Keratinocyte (primary cell): ENCODE results near the gene KCNMA1.

GRCh38 chr10:75407297-75407712 is 5.7 kb upstream of the ZNF503 start:
CAGE:
- cytosol, long polyA minus RNA: no peak
- cytosol, long polyA plus RNA: no peak
- long polyA plus RNA: no peak
- nucleus, long polyA minus RNA: no peak
- nucleus, long polyA plus RNA: no peak

DNA sequence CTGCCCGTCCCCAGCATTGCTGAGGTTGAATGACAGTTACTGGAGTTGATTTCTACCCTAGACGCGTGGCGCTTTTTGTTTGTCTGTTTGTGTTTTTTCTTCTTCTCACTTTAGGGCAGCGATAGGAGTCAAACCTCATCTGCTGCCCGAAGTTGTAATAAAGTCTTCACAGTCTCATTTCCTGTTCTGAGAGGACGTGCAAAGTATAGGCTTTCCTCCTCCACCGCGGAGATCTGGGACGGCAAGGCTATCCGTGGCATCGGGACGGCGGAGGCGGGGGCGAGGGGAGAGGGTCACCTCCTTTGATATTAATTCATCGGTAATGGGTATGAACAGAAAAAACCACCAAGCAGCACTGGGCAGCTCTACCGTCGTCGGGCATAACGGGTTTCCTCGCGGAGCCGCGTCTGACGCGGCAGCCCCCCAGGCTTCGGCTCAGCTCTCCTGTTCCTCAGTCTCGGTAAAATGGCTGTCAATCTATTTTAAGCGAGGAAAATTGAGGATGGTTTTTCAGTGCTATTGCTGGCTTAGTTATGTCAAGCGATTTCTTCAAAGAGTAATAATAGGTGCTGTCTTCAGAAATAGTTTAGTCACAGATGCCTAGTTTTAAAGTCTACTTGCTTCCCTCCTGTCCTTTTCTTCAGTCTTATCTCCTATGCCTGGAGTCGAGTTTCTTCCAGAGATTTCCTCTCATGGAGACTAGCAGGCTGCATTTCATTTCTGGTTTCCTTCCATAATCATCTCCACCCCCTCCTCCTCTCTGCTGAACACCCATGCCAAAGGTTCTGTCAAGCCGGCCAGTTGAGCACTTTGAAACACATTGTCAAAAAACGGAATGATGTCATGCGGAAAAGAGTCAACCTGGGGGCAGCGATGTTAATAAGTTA is 161.1 kb downstream of the LRMDA start:
CAGE:
- cytosol, long polyA minus RNA: no peak
- cytosol, long polyA plus RNA: no peak
- long polyA plus RNA: no peak
- nucleus, long polyA minus RNA: no peak
- nucleus, long polyA plus RNA: no peak

DNA sequence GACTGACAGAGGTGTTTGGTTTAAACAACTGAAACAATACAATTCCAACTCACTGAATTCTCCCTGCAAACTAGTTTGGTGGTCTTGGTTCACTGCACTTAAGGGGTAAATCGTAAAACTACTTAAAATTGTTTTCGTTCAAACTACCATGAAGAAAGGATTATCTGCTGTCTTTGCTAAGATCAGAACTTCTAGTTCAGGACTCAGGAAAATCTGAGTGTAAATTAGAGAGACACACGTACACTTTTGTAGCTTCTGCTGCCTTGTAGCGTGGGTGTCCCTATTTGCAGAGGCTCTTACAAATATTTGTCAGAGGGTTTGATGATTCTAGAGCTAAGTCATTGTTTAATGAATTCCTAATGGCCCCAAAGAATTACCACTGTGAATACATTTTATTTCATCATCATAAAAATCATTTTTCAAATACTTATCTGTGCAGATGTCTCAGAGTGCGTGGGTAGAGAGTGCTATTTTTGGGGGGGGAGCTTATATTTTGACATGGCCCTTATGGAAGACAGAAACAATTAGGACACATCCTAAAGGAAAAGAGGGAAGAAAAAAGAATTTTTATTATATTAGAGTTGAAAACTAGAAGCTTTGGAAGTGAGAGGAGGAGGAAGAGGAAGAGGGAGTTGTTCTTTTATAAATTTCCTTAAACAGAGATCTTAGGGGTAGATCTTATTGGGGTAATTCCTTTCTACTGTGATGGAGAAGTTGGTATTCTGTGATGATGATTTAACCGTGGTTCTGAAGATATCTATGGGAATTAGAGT is 315.0 kb downstream of the LRMDA start:
CAGE:
- cytosol, long polyA minus RNA: no peak
- cytosol, long polyA plus RNA: no peak
- long polyA plus RNA: no peak
- nucleus, long polyA minus RNA: no peak
- nucleus, long polyA plus RNA: no peak

GRCh38 chr10:75755001-75755979 is 323.9 kb downstream of the LRMDA start:
CAGE:
- cytosol, long polyA minus RNA: no peak
- cytosol, long polyA plus RNA: no peak
- long polyA plus RNA: no peak
- nucleus, long polyA minus RNA: no peak
- nucleus, long polyA plus RNA: no peak

DNA sequence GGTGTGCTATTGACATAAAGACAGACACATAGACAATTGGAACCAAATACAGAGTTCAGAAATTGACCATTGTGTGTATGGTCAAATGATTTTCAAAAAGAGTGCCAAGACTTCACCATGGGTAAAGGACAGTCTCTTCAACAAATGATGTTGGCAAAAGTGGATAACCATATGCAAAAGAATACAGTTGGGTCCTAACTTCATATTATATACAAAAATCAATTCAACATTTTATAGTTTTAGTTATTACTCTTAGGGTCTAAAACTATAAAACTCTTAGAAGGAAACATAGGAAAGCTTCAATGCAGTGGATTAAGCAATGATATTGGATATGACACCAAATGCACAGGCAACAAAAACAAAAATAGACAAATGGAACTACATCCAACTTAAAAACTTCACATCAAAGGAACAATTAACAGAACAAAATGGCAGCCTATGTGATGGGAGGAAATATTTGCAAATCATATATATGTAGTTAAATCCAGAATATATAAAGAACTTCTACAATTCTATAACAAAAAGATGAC is 415.8 kb downstream of the LRMDA start:
CAGE:
- cytosol, long polyA minus RNA: no peak
- cytosol, long polyA plus RNA: no peak
- long polyA plus RNA: no peak
- nucleus, long polyA minus RNA: no peak
- nucleus, long polyA plus RNA: no peak

DNA sequence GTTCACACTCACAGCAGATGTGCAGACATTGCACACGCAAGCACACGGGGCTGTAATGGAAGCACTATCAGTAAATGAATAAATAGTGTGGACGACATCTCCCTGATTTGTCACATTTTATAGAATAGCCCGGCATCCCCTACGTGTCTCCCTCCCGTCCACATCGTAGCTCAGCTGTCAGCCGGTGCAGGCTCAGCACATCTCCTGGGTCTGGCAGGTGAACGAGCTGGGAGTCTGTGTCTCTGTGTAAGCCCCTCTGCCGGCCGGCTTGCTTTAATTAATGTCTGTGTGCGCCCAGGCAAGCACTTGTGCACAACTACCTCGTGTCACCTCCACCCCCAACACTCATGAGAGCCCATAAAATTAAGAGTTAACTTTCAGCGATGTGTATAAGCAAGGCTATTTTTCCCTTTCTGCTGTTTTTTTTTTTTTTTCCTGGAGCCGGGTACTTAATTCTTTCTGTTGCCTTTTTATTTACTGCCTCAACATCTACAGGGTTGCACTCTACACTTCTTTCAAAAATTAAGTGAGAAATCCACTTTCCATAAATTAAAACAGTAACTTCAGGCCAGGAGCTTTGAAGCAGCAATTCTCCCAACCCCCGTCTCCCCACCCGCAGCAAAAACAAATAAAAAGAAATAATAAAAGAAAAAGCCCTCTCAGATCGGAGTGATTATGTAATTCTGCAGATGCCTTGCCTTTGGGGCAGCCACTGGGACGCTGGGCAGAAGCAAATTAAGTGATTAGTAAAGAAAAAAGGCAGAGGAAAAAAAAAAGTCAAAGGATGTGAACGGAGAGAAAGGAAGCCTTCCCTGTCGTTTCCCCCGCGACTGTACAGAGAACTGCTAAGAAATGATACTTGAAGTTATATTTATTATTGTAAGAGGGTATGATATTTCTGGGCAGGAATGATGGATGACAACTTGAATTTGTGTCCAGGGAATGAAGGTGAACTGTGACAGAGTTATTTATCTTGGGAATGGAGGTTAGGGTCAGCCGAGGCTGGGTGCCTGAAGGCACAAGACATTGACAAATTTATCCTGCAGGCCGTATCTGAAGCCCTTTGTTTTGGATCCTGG is 603.6 kb downstream of the LRMDA start:
CAGE:
- cytosol, long polyA minus RNA: no peak
- cytosol, long polyA plus RNA: no peak
- long polyA plus RNA: no peak
- nucleus, long polyA minus RNA: no peak
- nucleus, long polyA plus RNA: no peak

DNA sequence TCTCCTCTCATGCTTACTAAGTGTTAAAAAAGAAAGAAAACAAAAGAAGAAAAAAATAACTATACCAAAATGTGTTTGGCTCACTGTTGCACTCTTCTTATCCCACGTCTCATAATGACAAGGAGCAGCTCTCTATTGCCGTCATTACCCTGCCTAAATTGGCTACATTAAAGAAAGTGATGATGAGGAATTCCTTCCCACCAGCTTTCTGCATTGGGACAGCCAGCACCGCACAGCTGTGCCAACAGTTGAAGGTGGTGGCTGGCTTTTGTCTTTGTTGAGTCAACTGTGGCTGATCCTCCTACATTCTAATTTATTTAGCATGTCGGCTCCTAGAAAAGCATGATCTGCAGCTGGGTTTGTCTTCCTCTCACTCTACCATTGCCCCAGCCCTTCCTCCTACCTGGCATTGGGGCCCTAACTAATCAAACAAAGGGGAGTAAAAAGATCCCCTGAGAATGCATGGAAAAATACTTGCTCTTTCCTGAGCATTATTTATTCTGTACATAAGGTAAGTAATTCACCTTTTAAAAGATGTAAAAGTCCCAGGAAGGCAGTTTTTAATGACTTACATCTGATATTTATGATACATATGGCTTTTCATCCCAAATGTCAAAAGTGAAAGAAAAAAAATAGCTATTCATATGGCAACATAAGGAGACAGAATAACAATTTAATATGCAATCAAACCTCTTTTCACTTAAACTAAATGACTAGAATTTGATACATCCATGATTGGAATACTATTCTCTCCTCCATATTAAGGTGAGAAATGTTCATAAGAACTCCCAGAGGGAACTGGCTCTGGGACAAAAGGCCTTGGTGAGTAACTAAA is 751.6 kb downstream of the KCNMA1 start:
CAGE:
- cytosol, long polyA minus RNA: no peak
- cytosol, long polyA plus RNA: no peak
- long polyA plus RNA: no peak
- nucleus, long polyA minus RNA: no peak
- nucleus, long polyA plus RNA: no peak

GRCh38 chr10:77163877-77164586 is 473.6 kb downstream of the KCNMA1 start:
CAGE:
- cytosol, long polyA minus RNA: no peak
- cytosol, long polyA plus RNA: no peak
- long polyA plus RNA: no peak
- nucleus, long polyA minus RNA: no peak
- nucleus, long polyA plus RNA: no peak

GRCh38 chr10:77286727-77287197 is 350.8 kb downstream of the KCNMA1 start:
CAGE:
- cytosol, long polyA minus RNA: no peak
- cytosol, long polyA plus RNA: no peak
- long polyA plus RNA: no peak
- nucleus, long polyA minus RNA: no peak
- nucleus, long polyA plus RNA: no peak

GRCh38 chr10:77387476-77387845 is 250.1 kb downstream of the KCNMA1 start:
CAGE:
- cytosol, long polyA minus RNA: no peak
- cytosol, long polyA plus RNA: no peak
- long polyA plus RNA: no peak
- nucleus, long polyA minus RNA: no peak
- nucleus, long polyA plus RNA: no peak

DNA sequence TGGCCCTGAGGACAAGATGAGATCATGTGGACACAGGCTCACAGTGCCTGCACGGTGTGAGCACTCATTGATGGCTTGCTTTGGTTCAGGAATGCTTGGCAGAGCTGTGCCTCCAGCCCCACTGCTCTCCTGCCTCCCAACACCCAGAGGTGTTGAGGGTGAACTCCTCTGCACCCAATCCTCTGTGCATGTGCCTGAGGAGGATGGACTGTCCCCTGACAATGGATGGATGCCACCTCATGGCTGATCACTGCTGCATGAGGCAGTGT is 136.5 kb downstream of the KCNMA1 start:
CAGE:
- cytosol, long polyA minus RNA: no peak
- cytosol, long polyA plus RNA: no peak
- long polyA plus RNA: no peak
- nucleus, long polyA minus RNA: no peak
- nucleus, long polyA plus RNA: no peak

CAGE:
- cytosol, long polyA minus RNA: no peak
- cytosol, long polyA plus RNA: no peak
- long polyA plus RNA: no peak
- nucleus, long polyA minus RNA: no peak
- nucleus, long polyA plus RNA: no peak
These were observed 135.4 kb downstream of the KCNMA1 start for GRCh38 chr10:77502056-77502843.

CAGE:
- cytosol, long polyA minus RNA: no peak
- cytosol, long polyA plus RNA: no peak
- long polyA plus RNA: no peak
- nucleus, long polyA minus RNA: no peak
- nucleus, long polyA plus RNA: no peak
These were observed 110.8 kb downstream of the KCNMA1 start for GRCh38 chr10:77526321-77527671.

DNA sequence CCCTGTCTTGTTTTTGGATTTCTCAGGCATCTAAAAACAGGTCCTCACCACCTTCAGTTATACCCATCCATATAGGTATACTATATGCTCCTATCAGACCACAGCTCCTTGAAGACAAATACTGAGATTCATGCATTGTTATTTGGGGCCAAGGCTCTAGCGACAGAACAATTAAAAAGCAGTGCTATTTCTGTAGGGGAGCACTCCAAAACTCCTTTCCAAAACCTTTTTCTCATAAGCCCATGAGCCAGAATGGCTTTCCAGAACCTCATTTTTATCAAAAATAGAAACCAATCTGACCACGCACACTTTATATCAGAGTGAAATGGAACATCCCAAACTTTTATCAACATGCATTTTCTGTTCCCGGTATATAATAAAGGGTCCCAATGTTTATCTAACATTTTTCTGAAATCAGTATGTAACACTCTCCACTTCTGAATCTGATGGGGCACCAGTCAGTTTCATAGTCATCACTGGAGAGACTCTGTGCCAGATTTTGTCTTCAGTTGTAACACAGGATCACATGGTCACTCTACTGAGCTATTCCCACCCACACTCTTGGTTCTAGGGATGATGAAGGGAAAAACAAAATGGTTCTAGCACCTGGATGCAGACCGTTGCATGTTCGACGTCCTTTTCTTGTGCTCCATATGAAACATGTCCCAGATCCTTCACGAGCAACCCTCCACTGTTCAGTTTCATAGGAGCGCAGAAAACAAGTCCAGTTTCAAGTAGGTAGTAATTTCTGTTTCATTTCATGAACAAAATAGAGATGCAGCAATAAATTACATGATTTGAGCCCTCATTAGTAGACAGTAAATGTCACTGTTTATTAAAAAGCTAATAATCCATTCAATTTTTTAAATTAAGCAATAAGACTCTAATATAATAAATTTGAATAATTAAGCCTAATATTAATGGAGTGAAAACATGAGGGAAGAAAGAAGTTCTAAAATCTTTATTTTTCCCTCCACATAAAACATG is 51.6 kb downstream of the KCNMA1 start:
CAGE:
- cytosol, long polyA minus RNA: no peak
- cytosol, long polyA plus RNA: no peak
- long polyA plus RNA: no peak
- nucleus, long polyA minus RNA: no peak
- nucleus, long polyA plus RNA: no peak

DNA sequence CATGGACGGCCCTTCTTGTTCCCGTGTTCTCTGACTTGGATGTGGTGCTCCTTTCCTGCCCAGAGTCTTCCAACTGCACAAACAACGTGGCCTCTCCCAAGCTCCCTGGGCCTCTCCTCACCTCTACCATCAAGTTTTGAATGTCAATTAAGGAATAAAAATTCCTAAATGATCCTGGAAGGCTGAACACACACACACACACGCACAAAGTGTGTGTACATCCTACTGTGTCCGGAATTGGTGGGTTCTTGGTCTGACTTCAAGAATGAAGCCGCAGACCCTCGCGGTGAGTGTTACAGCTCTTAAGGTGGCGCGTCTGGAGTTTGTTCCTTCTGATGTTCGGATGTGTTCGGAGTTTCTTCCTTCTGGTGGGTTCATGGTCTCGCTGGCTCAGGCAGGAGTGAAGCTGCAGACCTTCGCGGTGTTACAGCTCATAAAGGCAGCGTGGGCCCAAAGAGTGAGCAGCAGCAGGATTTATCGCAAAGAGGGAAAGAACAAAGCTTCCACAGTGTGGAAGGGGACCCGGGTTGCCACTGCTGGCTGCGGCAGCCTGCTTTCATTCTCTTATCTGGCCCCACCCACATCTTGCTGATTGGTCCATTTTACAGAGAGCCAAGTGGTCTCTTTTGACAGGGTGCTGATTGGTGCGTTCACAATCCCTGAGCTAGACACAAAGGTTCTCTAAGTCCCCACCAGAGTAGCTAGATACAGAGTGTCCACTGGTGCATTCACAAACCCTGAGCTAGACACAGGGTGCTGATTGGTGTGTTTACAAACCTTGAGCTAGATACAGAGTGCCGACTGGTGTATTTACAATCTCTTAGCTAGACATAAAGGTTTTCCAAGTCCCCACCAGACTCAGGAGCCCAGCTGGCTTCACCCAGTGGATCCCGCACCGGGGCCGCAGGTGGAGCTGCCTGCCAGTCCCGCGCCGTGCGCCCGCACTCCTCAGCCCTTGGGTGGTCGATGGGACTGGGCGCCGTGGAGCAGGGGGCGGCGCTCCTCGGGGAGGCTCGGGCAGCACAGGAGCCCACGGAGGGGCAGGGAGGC is 47.9 kb downstream of the KCNMA1 start:
CAGE:
- cytosol, long polyA minus RNA: no peak
- cytosol, long polyA plus RNA: no peak
- long polyA plus RNA: no peak
- nucleus, long polyA minus RNA: no peak
- nucleus, long polyA plus RNA: no peak

CAGE:
- cytosol, long polyA minus RNA: no peak
- cytosol, long polyA plus RNA: no peak
- long polyA plus RNA: no peak
- nucleus, long polyA minus RNA: no peak
- nucleus, long polyA plus RNA: no peak
These were observed 44.7 kb downstream of the KCNMA1 start for GRCh38 chr10:77592791-77593394.

DNA sequence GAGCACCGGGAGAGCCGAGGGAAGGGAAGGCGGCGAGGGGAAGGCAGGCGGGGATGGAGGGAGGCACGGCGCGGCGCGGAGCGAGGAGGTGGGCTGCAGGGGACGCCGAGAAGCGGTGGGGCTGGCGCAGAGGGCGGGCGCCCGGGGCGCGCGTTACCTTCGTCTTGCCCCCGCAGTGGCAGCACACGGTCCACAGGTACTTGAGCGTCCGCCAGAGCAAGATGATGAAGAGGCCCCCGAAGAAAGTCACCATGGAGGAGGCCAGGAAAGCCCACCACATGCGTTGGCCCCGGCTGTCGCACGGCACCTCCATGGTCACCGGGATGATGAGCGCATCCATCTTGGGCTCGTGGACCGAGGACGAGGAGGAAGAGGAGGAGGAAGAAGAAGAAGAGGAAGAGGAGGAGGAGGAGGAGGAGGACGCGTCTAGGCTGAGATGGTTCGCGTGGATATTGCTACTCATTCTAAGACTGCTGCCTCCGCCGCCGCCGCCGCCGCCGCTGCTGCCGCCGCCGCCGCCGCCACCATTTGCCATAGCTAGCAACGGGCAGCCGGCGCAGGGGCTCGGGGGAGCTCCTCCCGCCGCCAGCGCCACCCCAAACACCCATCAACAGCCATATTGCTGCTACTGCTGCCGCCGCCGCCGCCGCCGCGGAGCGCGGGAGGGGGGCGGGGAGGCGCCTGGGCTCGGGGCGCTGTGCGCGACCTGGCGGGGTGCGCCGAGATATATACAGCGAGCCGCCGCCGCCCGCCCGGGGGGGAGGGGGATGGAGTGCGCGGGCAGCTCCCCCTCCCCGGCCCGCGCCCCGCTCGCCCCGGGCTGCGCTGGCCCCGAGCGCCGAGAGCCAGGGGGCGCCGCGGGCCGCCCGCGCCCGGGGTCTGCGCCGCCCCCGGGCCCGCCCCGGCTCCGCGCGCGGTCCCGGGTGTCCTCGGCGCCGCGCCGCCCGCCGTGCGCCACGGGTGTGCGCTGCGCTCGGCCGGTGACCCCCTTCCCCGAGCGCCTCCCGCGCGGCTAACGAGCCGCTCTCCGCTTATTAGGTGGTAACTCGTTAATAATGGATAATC is at the start of gene KCNMA1:
Gene KCNMA1 (minus strand): TSS at position 701 of the 1,065 bp plus-strand sequence.
CAGE:
- cytosol, long polyA minus RNA: no peak
- cytosol, long polyA plus RNA: no peak
- long polyA plus RNA: no peak
- nucleus, long polyA minus RNA: no peak
- nucleus, long polyA plus RNA: no peak

DNA sequence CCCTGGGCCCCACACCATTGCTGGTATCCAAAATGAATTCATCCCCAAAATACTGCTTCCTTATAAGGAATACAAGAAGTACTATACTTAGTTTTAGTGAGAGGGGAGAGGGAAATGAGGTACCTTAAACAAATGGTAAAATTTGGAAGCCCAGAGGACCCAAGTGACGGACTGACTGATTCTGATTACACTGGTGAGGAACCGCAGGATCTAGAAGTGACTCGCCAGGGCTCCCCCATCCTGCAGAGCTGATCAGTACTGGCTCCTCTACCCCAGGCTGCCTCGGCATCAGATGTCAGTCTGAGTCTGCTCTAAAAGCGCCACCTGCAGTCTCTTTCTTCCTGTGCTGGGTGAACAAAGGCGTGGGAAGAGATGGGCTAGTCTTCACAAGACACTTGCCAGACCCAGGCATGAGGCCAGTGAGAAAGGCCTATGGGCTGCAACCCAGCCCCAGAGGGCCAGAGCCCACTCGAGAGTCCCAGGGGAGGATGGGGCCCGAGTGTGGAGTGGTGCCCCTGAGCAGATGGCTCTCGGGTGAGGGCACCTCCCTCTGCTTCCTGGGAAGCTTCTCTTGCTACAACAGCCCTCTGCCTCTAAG is 89.0 kb downstream of the DLG5 start:
CAGE:
- cytosol, long polyA minus RNA: no peak
- cytosol, long polyA plus RNA: no peak
- long polyA plus RNA: no peak
- nucleus, long polyA minus RNA: no peak
- nucleus, long polyA plus RNA: no peak

DNA sequence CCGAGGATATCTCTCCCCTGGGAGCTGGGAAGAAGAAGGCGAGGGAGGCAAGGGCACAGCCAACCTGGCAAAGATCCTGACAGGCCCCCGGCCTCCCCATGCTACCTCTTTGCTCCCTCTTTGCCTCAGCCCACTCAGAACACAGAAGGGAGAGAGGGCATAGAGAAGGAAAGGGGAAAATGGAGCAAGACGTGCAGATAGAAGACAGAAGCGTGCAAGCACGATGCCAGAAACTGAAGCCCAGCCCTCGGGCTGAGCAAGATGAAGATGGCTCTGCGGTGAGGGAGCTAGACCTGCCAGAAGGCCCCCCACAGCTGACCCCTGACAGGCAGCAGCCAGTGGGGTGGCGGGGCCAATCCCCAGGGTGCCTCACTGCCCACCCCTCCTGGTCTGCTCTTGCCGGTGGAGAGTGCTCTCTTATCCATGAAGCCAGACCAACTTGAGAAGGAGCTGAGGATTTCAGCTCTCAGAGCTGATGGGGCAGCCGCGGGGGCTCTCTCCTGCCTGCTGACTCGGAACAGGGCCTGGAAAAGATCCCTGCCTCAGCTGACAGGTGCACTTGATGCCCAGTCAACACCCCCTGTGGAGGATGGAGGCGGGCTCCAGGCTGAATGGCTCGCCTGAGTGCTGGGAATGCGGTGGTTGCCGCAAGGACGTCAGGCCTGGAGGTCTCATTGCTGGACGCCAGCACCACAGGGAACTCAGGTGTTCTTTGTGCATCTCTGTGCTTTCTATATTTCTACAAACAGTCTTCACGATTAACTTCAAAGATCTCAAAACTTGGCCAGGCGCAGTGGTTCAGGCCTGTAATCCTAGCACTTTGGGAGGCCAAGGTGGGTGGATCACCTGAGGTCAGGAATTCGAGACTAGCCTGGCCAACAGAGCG is 87.9 kb downstream of the DLG5 start:
CAGE:
- cytosol, long polyA minus RNA: no peak
- cytosol, long polyA plus RNA: no peak
- long polyA plus RNA: no peak
- nucleus, long polyA minus RNA: no peak
- nucleus, long polyA plus RNA: no peak

DNA sequence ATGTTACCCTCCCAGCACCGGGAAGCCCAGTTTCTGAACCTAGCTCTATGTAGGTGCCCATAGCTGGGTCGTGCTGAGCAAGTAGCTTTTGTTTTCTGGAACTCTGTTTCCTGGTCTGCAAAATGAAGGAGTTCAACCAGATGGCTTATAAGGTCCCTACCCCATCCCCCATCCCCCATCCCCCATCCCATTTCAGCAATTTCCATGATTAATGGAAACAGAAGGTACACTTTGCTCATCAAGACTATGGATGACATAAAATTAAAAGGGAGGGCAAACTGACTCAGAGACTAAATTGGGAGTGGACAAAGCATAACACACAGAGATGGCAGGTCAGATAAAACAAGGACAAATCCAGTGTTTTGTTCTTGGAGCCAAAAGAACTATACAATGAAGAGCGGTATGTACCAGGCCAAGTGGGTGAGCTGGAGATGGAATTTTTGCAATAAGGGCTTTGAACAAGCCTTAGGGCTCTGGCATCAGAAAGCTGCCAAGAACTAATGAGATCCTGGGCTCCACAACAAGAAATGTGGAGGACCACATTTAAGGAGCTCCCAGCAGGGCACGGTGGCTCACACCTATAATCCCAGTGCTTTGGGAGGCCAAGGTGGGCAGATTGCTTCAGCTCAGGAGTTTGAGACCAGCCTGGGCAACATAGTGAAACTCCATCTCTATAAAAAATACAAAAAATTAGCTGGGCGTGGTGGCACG is 56.6 kb downstream of the DLG5 start:
CAGE:
- cytosol, long polyA minus RNA: no peak
- cytosol, long polyA plus RNA: no peak
- long polyA plus RNA: no peak
- nucleus, long polyA minus RNA: no peak
- nucleus, long polyA plus RNA: no peak